ENCODE results near the genes CT47C1, PGRMC1 and SOWAHD.

DNA sequence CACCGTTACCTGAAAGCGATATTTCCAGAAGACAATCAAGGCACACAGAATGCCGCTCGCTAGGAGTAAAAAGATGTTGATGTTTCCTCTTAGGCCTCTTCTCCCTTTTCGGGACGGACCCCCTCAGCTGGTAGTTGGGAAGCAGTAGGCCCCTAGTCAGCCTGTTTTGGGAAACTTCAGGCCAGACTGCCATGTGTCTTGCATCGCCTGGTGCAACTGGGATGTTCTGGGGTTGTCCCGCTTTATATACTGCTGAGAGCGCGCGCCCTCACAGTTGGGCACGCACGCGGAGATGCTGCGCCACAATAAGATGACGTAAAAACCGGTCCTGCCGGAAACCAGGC lies 231.2 kb upstream of the CT83 start:
- RRBS, result no CpG with 5 or more reads among the region's 18 CpGs

DNA sequence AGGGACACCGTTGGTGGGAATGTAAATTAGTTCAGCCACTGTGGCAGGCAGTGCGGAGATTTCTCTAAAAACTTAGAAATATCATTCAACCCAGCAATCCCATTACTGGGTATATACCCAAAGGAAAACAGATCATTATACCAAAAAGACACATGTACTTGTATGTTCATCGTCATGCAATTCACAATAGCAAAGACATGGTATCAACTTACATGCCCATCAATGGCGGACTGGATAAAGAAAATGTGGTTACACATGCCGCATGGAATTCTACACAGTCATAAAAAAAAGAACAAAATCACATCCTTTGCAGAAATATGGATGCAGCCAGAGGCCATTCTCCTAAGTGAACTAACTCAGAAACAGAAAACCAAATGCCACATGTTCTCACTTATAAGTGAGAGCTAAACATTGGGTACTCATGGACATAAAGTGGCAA lies 68.1 kb upstream of the KLHL13 start:
- RRBS, result no CpG with 5 or more reads among the region's 5 CpGs

DNA sequence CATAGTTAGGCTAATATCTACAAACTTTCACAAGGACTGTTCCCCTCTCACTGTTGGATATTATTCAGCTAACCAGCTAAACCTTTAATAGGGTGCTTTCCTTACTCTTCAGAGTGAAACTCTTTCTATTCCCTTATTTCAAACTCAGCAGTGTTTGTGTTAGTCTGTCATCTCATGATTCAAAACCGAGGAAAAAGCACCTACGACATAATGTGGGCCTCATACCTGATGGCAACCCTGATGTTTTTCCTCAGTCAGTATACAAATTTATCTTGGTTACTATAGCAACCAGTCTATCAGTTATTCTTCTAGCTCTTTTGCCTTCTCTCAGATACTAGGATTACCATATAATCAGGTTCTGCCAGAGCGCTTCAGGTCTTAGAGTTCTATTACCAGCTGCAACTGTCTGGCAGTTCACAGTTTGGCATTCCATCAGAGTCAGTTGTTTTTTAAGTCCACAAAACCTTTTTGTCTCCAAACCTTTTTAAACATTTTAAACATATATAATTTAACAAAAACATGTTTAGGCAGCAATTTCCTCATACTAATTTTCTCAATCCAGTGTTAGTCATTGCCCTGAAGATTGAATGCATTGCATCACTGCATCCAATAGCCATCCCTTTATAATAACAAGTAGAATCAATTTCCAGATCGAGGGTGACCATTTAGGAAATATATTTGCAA lies 7.3 kb downstream of the WDR44 start:
- RRBS, result no CpG with 5 or more reads among the region's 4 CpGs

DNA sequence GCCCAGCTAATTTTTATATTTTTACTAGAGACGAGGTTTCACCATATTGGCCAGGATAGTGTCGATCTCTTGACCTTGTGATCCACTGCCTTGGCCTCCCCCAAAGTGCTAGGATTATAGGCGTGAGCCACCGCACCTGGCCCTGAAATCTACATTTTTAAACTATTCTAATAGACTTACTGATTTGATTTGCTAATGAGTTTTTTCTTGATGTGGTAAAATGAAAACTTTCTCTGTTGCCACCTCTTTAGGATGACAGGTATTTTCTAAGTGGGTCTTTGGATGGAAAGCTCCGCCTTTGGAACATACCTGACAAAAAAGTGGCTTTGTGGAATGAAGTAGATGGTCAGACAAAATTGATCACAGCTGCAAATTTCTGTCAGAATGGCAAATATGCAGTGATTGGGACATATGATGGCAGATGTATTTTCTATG lies 54.5 kb upstream of the DOCK11 start:
- RRBS, result no CpG with 5 or more reads among the region's 5 CpGs

DNA sequence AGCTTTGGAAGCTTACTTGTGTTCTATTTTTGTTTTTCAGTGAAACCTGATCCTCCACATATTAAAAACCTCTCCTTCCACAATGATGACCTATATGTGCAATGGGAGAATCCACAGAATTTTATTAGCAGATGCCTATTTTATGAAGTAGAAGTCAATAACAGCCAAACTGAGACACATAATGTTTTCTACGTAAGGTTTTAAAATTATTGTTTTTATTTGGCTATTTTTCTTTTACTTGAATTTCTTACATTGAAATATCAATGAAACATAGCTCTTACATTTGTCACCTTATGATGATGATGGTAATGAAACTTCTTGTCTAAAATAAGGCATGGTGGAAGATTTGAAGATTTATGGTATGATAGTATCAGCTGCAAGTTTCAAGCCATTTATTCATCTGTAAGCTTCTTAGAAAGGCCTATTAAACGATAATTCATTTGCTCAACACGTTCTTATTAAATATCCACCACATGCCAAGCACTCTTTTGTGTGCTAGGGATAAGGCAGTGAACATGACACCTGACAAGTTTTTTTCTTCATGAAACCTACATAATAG lies 33.8 kb downstream of the IL13RA1 start:
- RRBS, result no CpG with 5 or more reads among the region's 3 CpGs

DNA sequence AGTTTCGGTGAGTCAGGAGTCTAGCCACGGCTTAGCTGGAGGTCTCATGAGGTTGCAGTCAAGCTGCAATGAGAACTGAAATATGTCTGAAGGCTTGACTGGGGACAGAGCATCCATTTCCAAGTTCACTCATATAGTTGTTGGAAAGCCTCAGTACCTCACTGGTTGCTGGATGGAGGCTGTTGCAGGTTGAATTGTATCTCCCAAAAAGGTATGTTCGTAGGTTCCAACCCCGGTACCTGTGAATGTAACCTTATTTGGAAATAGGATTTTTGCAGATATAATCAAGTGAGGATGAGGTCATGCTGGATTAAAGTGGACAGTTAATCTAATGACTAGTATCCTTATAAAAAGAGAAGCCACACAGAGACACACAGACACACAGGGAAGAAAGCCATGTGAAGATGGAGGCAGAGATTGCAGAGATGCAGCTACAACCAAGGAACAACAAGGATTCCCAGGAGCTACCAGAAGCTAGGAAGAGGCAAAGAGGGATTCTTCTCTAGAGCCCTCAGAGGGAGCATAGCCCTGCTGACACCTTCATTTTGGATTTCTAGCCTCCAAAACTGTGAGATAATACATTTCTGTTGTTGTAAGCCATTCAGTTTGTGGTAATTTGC lies 41.0 kb downstream of the IL13RA1 start:
- RRBS, result no CpG with 5 or more reads among the region's 4 CpGs

GRCh38 chrX:118921397-118921845 lies 53.0 kb upstream of the LONRF3 start:
- RRBS, result no CpG with 5 or more reads among the region's 6 CpGs

DNA sequence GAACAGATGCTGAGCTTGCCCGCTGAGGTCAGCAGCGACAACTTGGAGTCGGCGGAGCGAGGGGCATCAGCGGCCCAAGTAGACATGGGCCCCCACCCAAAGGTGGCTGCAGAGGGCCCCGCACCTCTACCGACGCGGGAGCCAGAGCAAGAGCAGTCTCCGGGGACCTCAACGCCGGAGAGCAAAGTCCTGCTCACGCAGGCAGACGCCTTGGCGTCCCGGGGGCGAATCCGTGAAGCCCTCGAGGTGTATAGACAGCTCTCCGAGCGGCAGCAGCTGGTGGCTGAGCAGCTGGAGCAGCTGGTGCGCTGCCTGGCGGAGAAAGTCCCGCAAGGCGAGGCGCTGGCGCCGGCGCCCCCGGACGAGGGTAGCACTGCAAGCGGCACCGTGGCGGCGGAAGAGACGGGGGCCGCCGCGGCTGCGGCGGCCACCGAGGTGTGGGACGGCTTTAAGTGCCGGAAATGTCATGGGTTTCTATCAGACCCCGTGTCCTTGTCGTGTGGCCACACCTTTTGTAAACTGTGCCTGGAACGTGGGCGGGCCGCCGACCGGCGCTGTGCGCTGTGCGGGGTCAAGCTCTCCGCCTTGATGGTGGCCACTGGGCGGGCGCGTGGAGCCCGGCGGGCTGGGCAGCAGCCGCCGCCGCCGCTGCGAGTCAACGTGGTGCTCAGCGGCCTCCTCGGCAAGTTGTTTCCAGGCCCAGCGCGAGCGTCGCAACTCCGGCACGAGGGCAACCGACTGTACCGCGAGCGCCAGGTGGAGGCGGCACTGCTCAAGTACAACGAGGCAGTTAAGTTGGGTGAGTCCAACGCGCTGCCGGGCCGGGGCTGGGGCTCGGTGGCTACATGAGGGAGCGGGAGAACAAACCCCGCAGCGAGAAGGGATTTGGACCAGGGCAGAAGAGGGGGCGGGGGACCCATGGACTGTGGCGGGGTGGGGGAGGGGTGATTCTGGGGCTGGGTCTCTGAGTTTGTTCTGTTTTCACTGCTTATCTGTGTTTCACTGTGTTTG lies 686 bp downstream of the LONRF3 start:
- RRBS, result 31% methylated on average over 31 of the region's 91 CpGs

- RRBS, result 39% methylated on average over 5 of the region's 65 CpGs
These were observed 1.6 kb downstream of the LONRF3 start for GRCh38 chrX:118975810-118976599.

DNA sequence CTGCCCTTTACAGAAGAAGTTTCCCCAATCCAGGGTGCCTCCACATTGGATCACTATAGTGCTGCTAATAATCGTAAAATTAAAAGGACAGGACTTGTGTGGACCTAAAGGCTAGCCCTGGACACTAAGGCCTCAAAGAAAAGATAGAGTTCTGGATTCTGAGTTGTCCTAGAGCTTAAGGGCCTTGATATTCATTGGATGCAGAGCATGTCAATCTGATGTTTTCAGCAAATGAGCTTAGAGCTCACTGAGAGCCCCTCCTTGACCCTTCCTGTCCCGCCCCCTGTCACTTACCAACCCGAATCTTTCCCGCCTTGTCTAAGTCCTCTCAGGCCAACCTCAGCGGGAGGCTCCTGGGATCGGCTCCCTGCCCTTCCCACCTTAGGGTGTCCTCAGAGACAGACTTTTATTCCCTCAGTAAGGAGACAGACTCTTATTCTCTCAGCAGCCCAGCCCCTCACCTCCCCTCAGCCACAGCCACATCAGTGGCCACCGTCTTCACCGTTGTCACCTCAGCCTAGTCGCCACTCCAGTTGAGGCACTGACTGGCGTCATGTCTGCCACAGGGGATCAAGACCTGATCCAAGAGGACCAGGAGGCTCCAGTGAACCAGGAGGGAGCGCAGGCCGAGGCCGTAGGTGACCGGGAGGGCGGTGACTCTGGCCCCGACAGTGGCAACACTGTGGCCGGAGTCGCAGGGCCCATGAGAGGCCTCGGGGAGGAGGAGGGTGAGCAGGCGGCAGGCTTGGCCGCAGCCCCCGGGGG lies at the start of gene CT47C1:
Gene CT47C1 (plus strand): TSS at position 321 of the 765 bp plus-strand sequence.
- RRBS, result 82% methylated on average over 9 of the region's 22 CpGs

DNA sequence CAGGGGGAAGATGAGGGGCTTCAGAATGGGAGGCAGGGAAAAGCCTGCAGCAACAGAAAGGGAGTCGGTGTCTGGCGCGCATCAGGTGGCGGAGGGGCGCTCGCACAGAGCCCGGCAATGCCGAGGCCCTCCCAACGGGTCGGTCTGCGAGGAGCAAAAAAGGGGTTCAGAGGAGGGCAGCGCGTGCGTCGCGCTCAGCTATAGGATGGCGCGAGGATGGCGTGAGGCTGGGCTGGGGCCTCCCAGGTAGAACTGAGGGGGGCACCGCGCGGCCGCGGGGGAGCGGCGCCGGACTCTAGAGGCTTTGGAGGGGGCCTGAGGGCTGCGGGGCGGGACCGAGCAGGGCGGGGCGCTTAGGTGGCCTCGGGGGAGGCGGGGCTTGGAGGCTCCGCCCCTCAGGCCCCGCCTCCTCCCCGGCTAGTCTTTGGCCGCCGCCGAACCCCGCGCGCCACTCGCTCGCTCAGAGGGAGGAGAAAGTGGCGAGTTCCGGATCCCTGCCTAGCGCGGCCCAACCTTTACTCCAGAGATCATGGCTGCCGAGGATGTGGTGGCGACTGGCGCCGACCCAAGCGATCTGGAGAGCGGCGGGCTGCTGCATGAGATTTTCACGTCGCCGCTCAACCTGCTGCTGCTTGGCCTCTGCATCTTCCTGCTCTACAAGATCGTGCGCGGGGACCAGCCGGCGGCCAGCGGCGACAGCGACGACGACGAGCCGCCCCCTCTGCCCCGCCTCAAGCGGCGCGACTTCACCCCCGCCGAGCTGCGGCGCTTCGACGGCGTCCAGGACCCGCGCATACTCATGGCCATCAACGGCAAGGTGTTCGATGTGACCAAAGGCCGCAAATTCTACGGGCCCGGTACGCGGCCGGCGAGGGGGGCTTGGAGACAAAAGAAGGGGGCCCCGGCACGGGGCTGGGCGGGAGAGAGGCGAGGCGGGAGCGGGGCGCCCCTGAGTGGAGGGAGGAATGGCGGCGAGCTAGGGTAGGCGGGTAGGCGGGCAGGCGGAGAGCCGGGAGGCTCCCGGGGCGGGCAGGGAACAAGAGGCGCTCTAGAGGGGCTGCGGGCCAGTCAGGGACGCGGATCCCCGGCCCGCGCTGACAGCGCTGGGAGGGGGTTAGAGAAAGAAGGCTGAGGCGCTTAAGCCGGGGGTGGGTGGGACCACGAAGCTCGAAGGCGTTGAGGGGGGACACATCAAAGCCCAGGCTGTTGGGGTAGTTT lies at the start of gene PGRMC1:
Gene PGRMC1 (plus strand): TSS at position 451 of the 1,218 bp plus-strand sequence.
- RRBS, result 30% methylated on average over 25 of the region's 121 CpGs

DNA sequence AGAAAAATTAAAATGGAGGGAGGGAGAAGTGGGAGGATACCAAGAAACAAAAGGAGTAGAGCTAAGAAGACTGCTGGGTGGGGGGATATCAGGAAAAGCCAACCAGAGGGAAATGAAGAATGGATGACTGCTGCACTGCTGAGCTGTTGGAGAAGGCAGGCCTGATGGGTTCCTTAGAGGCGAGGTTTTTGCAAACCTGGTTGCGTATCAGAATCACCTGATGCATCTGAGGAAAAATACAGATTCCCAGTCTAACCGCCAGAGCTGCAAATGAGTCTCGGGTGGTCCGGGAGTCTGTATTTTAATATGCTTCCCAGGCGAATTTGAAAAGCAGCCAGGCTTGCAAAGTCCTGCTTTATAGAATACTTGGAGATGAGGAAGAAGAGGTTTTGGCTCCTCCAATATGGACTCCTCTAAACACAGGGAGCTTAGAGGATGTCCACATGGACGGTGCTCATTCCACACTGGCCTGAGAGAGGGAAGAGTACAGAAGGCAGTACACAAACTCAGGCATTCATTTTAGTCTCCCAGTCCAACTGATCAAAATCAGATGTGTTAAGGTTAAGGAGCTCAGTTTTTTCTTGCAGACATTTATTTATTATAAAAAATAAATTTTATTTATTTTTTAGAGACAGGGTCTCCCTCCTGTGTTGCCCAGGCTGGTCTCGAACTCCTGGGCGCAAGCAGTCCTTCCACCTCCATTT lies 1.7 kb downstream of the PGRMC1 start:
- RRBS, result no CpG with 5 or more reads among the region's 9 CpGs

DNA sequence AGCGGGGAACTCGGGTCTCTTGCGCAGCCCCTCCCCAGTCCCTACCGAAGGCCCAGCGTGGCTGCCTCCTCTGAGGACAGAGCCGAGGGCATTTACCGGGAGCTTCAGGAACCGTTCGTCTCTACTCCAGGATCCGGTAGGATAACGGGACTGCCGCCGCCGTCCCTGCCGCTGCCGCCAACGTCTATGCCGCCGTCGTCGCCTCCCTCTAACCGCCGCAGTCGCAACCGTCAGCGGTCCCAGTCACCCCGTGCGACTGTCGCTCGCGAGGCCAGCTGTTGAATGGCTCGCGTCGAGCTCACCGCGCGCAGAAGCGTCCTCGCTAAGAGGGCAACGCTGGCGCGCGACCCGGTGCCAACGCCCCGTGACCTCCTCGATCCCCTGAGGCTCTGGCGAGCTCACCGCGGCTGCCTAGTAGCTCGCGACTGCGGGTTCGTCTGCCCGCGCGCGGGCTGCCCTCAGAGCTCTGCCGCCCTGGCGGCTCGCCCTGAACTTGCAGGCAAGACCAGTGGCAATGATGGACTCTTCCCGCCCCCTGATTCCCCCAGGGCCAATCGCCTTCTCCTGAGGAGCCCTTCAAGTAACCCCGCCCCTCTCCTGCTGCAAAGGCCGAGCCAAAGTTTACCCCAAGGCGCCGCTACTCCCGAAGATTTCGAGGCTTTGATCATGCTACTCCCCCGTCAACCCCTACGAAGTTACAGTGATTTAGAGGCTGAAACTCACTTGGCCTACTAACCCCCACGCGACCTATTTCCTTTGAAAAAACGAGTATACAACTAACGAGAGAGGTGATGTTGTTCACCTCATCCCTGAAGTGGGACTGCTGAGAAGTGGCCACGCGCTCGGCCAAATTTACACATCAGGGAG lies 37.3 kb downstream of the PGRMC1 start:
- RRBS, result 42% methylated on average over 3 of the region's 78 CpGs

DNA sequence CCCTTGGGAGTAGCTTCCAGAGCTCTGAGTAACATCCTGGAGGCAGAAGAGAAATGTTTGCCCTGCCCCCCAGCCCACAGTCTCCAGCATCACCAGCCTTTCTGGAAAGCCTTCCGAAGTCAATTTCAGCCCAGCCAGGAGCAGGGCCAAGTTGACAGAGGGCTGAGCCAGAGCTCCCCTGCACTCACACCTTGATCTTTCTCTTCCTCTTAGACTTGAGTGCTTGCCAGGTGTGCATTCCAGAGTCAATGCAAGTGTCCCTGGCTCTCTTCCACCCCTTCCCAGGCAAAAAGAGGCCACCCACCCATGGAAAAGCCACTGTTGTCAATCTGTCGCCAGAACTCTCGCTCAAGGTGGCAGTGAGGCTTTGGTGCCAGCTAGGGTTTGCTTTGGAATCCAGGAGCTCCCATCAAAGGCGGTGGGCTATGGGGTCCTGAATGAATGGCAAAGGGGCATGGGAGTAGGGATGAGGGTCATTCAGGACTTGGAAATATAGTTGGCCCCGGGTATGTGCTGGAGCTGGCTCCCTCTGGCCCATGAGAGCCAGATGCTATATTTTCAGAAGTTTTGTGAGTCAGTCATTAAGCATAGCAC lies 35.4 kb downstream of the SLC25A5 start:
- RRBS, result no CpG with 5 or more reads among the region's 5 CpGs

- RRBS, result no CpG with 5 or more reads among the region's 1 CpG
These were observed 37.8 kb downstream of the SLC25A5 start for GRCh38 chrX:119506143-119506442.

GRCh38 chrX:119646286-119647111 lies 46.5 kb downstream of the SEPTIN6 start:
- RRBS, result no CpG with 5 or more reads among the region's 6 CpGs

DNA sequence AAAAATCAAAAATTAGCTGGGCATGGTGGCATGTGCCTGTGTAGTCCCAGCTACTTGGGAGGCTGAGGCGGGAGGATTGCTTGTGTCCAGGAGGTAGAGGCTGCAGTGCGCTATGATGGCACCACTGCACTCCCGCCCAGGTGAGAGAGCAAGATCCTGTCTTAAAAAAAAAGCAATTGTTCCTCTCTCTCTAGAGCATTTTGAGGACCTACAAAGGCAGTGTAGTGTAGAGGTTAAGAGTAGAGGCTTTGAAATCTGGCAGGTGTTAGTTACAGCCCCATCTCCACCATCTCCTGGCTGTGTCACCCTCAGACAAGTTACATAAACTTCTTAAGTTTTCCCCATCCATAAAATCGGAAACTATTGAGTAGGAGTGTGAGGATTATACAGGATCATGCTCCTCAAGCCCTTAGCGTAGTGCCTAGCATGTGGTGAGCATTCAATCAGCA lies 16.3 kb downstream of the SEPTIN6 start:
- RRBS, result no CpG with 5 or more reads among the region's 5 CpGs

DNA sequence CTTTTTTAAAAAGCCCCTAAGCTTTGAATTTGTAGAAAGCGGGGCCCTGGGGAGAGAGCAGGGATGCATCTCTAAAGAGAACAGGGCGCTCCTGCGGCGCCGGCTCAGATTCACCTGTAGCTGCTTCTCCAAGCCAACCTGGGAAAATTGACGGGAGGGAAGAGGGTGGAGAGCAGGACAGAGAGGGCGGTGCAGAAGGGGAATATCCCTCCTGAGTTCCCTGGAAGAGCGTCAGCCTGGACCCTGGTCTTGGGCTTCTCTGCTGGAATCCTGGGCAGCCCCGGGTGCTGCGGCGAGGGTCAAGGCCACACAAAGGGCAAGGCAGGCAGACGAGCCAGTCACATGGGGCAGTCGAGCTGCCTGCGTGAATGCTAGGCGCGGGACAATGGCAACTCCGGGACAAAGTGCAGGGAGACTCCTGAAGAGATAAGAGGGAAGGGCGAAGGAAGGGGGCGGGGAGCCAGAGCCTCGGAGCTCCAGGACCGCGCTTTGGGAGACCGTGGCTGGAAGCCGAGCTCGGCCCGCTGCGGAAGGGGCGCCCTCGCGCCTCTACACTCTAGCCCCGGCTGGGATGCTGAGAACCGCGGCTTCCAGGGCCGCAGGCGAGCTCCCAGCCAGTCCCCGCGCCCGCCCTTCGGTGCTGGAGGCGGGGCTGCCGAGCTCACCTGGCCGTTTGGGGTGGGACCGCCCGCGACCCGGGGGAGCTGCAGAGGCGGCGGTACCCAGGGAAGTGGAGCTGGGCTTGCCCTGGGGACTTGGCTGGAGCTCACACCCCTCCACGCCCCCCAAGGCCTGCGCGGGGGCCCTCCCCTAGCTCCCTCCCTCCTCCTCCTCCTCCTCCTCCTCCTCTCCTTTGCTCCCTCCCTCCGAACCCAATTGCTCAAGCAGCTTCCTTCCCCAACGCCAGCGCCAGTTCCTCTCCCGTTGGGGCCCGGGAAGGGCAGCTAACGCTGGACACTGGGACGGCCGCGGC lies at the start of gene SOWAHD:
Gene SOWAHD (plus strand): TSS at position 909 of the 973 bp plus-strand sequence.
- RRBS, result 29% methylated on average over 3 of the region's 60 CpGs

DNA sequence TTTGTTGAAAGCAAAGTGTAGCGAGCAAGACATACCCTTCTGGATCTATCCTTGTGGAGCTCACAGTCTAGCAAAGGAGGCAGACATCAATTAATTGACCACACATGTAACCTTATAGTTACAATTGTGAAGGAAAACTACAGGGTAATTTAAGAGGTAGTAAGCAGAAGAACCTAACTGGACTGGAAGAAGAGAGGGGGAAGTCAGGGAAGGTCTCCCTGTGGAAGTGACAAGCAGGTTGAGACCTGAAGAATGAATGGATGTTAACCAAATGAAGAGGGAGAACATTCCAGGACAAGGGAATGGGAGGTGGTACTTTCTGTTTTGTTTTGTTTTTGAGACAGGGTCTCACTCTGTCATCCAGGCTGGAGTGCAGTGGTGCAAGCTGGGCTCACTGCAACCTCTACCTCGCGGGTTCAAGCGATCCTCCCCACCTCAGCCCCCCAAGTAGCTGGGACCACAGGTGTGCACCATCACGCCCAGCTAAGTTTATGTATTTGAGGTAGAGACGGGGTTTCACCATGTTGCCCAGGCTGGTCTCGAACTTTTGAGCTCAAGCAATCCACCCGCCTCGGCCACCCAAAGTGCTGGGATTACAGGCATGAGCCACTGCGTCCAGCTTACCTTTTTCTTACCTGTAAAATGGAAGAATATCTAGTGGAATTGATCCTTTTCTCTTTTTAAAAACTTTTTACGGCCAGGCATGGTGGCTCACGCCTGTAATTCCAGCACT lies 10.3 kb downstream of the RPL39 start:
- RRBS, result no CpG with 5 or more reads among the region's 12 CpGs

DNA sequence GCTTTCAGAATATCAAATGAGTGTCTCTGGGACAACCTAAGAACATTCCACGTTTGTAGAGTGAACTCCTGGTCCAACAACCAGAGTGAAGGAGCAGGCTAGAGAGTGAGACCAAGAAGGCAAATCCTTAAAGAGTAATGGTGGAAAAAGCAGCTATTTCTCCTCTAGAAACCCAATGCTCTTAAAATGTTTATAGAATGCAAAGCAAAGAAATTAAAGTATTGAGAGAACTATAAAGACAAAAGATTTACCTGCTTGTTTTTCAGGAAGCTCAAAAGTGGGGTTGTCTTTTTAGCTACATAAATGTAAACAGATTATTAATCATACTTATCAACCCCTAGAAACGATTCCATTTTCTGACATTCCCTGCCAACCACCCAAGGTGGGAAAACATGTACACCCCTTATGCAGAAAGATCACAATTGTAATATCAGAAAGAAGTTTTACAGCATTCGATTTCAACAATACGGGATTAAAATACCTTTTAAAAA lies 11.2 kb downstream of the UPF3B start:
- RRBS, result no CpG with 5 or more reads among the region's 4 CpGs